Mesenchymal stem cell of Wharton's jelly (primary cell): Measurements from ENCODE around the gene DUX4.

GRCh38 chr4:186936402-186937394 lies 213.0 kb upstream of the FAT1 start:
- CAGE, long polyA plus RNA, result no peak

DNA sequence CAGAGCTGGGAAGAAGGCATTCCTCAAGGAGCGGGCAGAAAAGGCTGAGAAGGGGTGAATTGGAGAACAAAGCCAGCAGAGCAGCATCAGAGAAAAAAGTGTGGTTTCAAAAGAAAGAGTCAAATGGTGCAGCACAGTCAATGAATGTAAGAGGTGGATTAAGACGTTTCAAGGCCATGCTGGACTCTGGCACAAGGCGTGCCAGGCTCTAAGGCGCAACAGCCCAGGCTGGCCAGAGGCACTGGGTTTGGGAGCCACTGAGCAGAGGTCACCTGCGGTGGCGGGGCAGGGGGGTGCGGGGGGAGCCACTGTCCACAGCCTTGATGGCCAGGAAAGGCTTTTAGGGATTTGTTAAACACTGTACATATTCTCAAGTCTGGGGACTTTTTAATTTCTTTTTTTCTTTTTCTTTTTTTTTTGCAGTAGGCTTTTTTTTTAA lies 222.5 kb upstream of the FAT1 start:
- CAGE, long polyA plus RNA, result no peak

- CAGE, long polyA plus RNA, result no peak
Measured at GRCh38 chr4:187255611-187255940, 531.9 kb upstream of the FAT1 start.

DNA sequence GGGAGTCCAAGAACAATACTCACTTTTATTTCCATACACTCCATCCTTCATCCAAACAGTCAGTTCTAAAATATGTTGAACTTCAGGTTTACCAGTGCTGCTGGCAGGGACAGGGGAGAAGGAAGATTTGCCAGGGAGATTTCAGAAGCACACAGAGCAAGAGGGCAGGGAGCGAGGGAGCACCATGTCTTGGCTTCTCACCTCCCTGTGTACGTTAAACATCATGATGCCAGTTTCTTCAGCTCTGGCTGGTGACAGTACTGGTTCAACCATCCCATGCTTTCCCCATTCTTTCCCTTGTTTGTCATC lies 631.1 kb upstream of the FAT1 start:
- CAGE, long polyA plus RNA, result no peak

DNA sequence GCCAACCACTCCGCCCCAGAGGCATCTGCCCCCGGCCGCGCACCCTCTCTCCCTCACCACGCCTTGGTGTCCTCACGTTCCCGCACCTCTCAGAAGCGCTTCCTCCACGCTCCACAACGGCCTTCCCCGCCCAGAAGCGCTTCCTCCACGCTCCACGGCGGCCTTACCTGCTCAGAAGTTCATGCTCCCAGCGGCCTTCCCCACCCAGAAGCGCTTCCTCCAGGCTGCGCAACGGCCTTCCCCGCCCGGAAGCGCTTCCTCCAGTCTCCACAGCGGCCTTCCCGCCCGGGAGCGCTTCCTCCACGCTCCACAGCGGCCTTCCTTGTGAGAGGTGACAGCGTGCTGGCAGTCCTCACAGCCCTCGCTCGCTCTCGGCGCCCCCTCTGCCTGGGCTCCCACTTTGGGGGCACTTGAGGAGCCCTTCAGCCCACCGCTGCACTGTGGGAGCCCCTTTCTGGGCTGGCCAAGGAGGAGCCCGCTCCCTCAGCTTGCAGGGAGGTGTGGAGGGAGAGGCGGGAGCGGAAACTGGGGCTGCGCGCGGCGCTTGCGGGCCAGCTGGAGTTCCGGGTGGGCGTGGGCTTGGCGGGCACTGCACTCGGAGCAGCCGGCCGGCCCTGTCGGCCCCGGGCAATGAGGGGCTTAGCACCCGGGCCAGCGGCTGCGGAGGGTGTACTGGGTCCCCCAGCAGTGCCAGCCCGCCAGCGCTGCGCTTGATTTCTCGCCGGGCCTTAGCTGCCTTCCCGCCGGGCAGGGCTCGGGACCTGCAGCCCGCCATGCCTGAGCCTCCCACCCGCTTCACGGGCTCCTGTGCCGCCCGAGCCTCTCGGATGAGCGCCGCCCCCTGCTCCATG lies 490.2 kb upstream of the ZFP42 start:
- CAGE, long polyA plus RNA, result no peak

DNA sequence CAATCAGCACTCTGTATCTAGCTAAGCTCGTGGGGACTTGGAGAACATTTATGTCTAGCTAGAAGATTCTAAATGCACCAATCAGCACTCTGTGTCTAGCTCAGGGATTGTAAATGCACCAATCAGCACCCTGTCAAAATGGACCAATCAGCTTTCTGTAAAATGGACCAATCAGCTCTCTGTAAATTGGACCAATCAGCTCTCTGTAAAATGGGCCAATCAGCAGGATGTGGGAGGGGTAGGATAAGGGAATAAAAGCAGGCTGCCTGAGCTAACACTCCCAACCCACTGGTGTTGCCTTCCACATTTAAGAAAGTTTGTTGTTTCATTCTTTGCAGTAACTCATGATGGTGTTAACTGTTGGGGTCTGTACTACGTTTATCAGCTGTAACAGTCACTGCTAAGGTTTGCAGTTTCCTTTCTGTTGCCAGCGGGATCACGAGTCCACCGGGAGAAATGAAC lies 40.3 kb downstream of the TRIML1 start:
- CAGE, long polyA plus RNA, result no peak

DNA sequence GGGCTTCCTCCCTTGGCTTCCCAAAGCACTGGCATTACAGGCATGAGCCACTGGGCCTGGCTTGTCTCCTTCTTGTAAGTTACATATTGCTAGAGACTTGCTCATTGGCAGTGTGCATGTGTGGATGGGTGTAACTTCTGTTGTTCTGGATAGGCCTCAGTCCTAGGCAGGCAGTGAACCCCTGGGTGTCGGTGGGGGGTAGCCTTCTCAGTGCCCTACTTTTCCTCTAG lies 517.7 kb downstream of the TRIML1 start:
- CAGE, long polyA plus RNA, result no peak

- CAGE, long polyA plus RNA, result no peak
Measured at GRCh38 chr4:188956770-188957133, 817.5 kb downstream of the TRIML1 start.

DNA sequence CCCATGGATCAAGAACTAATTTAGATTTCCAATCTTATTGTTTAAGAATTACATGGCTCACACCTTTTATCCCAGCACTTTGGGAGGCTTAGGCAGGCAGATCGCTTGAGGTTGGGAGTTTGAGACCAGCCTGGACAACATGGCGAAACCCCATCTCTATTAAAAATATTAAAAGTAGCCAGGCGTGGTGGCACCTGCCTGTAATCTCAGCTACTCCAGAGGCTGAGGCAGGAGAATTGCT lies 865.2 kb downstream of the TRIML1 start:
- CAGE, long polyA plus RNA, result no peak

DNA sequence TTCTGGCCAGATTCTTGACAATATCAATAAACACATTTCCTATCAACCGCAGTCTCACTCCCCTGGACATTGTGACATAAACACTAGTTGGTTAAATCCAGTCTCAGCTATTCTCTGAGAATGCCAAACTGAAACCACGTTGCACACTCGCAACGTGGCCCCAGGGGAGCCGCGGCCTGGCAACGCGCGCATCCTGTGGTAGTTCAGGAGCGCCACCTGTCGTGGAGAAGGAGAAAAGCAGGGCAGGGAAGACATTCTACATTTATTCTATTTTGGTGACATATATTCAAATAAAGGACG lies 738.5 kb upstream of the FRG1 start:
- CAGE, long polyA plus RNA, result no peak

DNA sequence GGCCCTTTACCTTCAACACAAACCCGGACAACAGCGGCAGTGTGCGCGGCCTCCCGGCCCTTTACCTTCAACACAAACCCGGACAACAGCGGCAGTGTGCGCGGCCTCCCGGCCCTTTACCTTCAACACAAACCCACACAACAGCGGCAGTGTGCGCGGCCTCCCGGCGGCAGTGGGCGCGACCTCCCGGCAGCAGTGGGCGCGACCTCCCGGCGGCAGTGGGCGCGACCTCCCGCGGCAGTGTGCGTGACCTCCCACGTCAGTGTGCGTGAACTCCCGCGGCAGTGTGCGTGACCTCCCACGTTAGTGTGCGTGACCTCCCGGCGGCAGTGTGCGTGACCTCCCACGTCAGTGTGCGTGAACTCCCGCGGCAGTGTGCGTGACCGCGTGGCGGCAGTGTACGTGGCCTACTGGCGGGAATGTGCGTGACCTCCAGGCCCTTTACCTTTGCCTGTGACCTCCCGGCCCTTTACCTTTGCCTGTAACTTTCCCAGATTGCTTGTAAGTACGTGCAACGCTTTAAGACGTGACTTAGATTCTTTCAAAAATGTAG lies 576.6 kb upstream of the FRG1 start:
- CAGE, long polyA plus RNA, result no peak

DNA sequence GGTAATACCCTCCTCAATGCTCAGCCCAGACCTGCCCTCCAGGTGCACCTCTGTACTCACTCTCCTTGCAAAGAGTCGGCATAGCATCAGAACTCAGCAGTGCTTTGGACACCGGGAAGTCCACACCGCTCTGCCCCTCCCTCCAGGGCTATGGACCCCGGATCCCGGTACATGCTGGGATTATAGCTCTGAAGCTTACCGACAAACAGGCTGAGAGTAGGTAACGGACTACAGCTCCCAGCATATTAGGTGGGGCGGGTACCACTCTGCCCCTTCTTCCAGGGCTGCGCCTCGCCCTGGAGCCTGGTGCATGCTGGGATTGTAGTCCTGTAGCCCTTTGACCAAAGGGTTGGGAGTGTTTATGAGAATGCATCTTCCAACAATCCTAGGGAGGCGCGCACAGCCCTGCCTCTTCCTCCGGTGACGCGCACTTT lies 22.3 kb upstream of the FRG2 start:
- CAGE, long polyA plus RNA, result no peak

DNA sequence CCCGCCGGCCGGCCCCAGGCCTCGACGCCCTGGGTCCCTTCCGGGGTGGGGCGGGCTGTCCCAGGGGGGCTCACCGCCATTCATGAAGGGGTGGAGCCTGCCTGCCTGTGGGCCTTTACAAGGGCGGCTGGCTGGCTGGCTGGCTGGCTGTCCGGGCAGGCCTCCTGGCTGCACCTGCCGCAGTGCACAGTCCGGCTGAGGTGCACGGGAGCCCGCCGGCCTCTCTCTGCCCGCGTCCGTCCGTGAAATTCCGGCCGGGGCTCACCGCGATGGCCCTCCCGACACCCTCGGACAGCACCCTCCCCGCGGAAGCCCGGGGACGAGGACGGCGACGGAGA lies at the start of gene DUX4:
Gene DUX4 (plus strand): TSS at position 270 of the 338 bp plus-strand sequence.
- CAGE, long polyA plus RNA, result no peak